GM23248 (cell line): ENCODE measurements around a stretch of chr11.

GRCh38 chr11:6500716-6501301 lies 3.7 kb downstream of the DNHD1 start:
- RAMPAGE, long total RNA: no peak

DNA sequence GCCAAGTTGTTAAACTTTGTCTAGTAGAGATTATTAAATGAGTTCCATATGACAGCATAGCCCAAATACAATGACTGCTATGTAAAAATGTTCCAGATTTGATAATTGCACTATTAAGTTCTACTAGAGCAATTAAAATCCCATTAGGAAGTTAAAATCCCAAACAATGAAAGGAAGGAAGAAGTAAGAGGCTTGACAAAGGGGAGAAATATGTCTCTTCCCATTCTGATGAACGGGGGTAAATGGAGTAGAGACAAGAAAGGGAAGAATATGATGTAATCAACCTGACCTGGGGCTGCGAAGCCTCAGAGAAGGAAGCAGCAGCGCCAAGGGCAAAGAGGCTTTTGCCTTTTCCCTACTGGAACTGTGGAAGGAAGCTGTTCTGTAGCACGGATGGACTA lies 26.8 kb downstream of the RRP8 start:
- RAMPAGE, long total RNA: no peak

DNA sequence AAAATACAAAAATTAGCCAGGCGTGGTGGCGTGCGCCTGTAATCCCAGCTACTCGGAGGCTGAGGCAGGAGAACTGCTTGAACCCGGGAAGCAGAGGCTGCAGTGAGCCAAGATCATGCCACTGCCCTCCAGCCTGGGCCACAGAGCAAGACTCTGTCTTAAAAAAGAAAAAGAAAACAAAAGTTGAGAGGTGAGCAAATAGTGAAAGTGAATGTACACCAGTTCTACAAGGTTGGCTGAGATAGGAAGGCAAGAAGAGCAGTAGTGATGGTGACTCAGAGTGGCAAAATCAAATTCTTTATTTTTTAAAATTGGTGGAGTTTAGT lies 2.4 kb downstream of the ILK start:
- RAMPAGE, long total RNA: no peak

- RAMPAGE, long total RNA: no peak
Observed at GRCh38 chr11:6606579-6607950, 3.5 kb downstream of the ILK start.

DNA sequence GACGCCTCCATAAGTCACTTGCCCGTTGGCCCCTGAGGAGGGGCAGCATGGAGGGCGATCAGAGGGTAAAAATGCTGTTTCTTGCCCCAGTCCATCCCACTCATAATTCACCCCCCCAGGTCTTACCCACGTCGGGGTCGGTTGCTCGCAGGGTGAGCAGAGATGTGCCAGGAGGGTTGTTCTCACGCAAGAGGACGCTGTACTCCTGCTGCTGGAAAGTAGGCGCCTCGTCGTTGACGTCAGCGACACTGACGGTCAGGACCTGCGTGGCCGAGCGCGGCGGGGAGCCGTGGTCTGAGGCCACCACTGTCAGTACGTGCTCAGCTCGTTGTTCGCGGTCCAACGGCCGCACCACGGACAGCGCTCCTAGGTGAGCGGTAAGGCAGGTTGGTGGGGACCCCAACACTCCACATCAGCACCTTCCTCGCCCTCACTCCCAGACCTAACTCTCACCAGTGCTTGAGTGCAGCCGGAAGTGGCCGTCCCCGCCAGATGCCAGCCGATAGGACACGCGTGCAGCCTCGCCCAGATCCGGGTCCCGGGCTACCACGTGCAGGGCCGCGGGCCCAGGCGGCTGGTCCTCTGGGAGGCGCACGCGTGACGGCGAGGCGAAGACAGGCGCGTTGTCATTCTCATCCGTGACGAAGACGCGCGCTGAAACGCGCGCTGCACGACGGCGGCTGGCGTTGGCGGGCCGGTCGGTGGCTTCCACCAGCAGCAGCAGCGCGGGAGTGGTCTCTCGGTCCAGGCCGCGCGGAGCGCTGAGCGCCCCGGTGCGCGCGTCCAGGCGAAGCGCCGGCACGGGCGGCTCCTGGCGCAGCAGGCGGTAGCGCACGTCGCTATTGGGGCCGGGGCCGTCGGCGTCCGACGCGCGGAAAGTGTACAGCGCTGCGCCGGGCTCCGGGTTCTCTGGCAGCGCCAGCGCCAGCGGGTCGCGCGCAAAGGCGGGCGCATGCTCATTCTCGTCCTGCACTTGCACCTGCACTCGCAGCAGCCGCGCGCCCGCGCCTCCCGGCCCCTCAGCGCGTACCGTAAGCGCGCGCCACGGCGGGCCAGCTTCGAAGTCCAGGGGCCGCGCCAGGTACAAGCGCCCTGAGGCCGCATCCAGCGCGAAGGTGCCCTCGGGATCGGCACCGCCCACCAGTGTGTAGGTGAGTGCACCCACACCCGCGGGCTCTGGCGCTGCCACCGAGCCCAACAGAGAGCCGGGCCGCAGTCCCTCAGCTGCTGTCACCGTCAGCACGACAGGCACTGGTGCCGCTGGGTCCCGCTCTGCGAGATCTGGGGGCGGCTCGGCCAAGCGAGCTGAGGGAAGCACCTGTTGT lies 10.8 kb upstream of the TPP1 start:
- RAMPAGE, long total RNA: no peak

- RAMPAGE, long total RNA: no peak
Observed at GRCh38 chr11:6654612-6655672, 667 bp downstream of the DCHS1 start.

- RAMPAGE, long total RNA: no peak
Observed at GRCh38 chr11:7515420-7516074, 1.7 kb downstream of the PPFIBP2 start.

- RAMPAGE, long total RNA: no peak
Observed at GRCh38 chr11:7520228-7520729, 6.5 kb downstream of the PPFIBP2 start.

DNA sequence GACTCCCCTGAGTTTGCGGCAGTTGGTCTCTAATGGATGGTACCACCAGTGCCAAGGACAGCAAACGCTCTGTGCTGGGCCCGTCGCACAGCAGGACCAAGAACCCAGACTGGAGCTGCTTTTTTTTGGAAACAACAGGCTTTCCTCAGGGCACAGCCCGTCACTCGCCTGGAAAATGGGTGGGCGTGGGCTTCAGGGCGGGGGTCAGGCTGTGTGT lies 62.8 kb downstream of the PPFIBP2 start:
- RAMPAGE, long total RNA: no peak

- RAMPAGE, long total RNA: no peak
Observed at GRCh38 chr11:7577907-7578328, 64.1 kb downstream of the PPFIBP2 start.

DNA sequence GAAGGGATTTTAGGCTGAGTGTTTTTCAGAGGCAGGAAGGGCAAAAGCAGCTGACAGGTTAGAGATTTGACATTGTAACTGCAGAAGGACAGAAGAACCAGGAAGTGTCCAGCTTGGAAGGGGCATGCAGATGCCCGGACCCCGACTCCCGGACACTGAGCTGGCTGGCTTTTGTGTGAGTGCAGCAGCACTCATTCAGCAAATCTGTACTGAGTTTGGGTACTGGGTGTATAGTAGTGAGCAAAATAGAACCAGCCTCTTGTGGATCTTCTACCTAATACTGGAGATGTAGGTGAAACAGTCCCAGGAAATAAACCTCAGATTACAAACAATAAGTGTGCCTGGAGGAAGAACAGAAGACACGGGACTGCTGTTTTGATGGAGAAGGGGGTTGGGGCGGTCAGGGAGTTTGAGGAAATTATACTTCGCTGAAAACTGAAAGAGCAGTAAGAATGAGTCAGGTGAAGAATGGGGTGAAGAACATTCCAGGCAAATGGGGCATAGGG lies 64.6 kb downstream of the PPFIBP2 start:
- RAMPAGE, long total RNA: no peak

DNA sequence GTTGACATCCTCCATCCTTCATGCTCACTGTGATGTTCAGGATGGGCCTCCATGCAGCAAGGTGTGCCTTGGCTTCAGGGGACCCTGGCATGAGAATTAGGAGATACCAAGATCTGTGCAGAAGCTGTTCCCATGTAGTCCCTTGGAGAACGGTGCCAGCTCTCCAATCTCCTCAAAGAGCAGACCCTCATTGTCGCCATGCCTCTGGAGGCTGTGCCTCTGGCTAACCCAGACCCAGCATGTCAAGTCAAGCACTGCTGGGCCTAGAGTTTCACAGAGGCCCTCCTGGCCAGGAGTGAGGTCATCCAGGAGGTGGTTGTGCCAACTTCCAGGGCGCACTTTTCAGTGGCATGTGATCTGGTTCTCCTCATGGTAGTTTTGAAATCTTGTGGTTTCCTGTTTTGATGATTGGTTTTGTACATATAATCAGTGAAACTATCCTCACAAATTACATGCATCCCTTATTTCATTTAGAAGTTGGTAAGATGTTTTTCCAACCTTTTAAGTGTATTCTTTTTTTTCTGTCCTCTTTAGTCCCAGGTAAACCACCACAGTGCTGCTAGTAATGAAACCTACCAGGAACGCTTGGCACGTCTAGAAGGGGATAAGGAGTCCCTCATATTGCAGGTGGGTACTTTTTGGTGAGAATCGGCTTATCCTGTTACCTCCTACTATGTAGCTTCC lies 78.9 kb downstream of the PPFIBP2 start:
- RAMPAGE, long total RNA: no peak

- RAMPAGE, long total RNA: no peak
Observed at GRCh38 chr11:7648260-7648944, 24.9 kb downstream of the CYB5R2 start.

DNA sequence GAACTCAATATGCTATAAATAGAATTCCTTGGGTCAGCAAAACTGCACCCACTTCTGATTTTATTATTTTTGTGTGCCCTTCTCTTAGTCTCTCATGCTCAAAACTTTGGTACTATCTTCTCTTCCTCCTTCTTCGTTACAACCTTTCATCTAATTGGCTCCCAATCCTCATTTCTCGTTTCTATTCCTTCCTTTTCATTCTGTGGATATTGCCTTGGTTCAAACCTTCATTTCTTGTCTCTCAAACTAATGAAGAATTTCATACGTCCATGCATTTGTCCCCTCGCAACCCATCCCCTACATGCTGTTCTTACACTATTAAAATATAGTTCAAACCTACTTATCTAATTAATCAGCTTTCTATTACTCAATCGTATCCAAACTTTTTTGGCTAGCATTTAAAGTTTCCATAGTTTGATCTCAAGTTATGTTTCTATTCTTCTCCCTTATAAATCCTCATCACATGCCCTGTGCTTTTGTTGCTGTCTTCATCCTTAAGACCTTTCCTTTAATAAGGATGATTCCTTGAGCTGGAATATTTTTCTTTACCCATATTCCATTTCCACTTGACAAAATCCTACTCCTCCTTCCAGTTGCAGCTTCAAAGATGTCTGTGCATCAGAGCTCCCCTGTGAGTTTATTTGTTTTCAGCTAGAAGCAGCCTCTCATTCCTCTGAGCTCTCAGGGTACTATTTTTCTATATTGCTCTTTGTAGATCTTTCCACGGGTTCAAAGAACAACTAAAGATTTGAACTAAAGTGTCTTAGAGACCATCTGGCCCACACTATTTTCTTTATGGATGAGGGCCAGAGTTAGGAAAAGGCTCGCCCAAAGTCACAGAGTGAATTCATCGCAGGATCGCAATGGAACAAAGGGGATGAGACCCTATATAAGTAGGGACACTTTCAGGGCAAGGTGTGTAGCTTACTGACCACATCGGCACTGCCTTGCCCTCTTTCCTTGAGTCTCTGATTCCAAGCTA lies 8.4 kb downstream of the OVCH2 start:
- RAMPAGE, long total RNA: no peak

GRCh38 chr11:7860671-7861631 lies 30.3 kb upstream of the OR5P3 start:
- RAMPAGE, long total RNA: no peak

DNA sequence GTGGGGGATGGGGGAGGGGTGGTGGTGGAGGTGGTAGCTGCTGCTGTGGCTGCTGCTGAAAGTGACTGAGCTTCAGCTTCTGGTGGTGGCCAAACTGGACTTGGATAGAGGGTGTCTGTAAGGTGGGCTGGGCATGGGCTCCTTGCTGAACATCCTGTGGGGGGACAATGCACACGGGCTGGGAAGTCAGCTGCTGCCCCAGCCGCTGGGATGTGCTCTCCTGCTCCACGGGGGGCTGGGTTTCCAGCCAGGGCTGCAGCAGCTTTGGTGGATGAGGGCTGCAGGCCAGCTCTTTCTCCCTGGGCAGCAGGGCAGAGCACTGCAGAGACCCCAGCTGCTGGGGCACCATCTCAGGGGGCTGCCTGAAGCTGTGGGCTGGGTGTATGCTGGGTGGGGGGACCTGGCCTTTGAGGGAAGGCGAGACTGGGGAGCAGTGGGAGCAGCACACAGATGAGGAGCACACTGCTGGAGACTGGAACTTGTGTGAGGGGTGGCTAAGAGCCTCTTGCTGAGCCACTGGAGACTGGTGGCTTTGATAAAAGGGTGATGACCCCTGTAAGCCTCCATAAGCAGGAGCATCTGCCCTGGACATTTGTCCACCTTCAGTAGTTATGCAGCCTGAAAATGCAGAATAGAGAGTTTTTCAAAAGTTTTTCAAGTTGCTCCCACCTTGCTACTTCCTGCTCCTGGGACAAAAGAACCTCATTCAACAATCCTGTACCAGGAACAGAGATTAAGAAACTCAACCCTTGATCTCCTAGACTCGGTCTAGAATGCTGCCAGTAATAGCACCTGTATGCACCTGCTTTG lies 41.7 kb downstream of the TRIM66 start:
- RAMPAGE, long total RNA: no peak

GRCh38 chr11:8696385-8696686 lies 13.7 kb downstream of the RPL27A start:
- RAMPAGE, long total RNA: no peak

- RAMPAGE, long total RNA: no peak
Observed at GRCh38 chr11:8698592-8699521, 16.3 kb downstream of the RPL27A start.

DNA sequence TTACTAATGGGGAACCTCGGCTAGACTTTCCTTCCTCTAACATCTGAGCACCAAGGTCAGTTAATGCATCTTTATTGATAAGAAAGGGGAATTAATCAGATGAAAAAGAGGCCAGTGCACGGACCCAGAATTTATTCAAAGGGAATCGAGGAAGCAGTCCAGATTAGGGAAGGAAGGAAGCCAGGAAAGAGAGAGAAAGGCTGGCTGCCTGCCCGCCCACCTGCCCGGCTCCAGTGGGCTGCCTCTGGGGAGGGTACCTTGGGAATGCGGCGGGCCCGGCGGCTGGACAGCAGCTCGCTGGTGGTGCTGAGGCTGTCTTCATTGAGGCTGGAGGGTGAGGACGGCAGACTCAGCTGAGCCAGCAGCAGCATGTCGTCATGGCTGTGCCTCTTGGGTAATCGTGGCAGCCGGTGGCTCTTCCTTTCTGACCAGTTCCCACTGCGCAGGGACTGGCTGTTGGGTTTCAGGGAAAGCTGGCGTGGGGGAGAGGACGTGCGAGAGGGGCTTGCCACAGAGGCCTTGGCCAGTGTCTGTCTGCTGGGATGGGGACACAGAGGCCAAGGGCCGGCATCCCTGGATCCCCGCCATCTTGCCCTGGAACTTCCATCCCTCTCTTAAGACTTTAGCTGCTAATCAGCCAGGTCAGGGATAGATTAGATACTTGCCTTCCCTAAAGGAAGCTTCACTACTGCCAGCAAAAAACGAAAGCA lies 32.9 kb downstream of the RPL27A start:
- RAMPAGE, long total RNA: no peak

DNA sequence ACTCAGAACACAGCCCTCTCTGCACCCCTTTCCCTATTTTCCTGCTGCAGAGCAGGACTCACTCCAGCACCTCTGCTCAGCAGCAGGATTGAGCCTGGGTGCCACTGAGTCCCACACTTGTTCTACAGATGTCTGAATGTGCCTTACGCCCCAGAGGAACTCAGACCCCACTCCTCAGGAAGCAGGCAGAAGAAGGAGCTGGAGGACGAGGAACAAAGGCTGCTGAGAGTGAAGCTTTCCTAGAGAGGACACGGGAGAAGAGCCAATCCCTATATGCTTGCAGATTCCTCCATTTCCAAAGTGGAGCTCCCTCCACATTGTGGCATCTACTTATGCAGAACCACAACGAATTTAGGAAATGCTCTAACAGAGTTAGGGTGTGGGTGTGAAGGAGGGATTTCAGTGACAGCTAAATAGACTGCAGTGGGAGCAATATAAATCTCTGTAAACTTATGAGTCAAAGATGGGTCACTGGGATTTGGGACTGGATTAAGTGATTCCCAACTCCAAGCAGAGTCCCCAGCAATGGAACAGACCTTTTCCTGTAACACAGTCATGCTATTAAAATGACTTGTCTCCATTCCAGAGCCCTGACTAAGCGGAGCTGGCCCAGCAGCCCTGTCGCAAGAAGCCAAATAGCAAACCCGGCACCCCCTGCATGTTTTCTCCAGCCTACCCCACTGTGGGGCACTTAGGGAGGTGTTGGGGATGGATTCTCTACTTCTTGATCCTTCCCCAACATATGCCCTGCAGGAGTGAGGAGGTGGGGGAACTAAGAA lies 36.5 kb downstream of the RPL27A start:
- RAMPAGE, long total RNA: no peak